ENCODE measurements around the gene CHMP6.

DNA sequence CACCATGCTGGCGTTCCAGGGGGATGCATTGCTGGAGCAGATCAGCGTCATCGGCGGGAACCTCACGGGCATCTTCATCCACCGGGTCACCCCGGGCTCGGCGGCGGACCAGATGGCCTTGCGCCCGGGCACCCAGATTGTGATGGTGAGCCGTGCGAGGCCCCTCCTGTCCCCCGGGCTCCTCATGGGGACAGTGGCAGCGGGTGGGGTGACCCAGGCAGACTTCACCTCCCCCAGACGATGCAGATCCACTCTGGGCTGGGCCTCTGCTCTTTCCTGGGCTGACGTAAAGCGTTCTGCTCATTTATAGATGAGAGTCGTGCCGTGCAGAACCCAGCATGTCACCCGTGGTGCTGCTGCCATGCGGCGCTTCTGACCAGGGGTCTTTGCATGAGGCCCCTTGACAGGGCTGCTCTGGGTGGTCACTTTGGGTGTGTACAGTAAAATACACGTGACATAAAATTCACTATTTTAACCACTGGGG, 21.6 kb downstream of the SGSH start:
- RRBS = 89% methylated on average over 4 of the region's 25 CpGs

DNA sequence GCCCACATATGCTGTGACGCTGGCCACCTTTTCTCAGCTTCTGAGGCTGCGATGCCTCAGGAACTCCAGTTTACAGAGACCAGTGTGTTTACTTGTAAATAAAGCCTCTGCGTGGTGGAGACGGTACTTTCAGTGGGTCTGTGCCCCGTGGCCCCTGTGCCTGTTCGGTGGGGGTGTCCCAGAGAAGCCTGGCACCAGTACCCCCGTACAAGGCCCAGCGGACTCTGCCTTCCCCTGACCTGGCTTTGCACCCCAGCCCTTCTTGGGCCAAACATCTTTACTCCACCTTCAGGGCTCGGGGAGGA, 11.3 kb downstream of the SGSH start:
- RRBS = no CpG with 5 or more reads among the region's 9 CpGs

GRCh38 chr17:80257849-80258818, 2.5 kb upstream of the RNF213 start:
- RRBS = no CpG with 5 or more reads among the region's 14 CpGs

- RRBS = no CpG with 5 or more reads among the region's 16 CpGs
Observed at GRCh38 chr17:80279780-80280447, 19.3 kb downstream of the RNF213 start.

- RRBS = 98% methylated on average over 7 of the region's 21 CpGs
Observed at GRCh38 chr17:80287764-80288523, 27.3 kb downstream of the RNF213 start.

DNA sequence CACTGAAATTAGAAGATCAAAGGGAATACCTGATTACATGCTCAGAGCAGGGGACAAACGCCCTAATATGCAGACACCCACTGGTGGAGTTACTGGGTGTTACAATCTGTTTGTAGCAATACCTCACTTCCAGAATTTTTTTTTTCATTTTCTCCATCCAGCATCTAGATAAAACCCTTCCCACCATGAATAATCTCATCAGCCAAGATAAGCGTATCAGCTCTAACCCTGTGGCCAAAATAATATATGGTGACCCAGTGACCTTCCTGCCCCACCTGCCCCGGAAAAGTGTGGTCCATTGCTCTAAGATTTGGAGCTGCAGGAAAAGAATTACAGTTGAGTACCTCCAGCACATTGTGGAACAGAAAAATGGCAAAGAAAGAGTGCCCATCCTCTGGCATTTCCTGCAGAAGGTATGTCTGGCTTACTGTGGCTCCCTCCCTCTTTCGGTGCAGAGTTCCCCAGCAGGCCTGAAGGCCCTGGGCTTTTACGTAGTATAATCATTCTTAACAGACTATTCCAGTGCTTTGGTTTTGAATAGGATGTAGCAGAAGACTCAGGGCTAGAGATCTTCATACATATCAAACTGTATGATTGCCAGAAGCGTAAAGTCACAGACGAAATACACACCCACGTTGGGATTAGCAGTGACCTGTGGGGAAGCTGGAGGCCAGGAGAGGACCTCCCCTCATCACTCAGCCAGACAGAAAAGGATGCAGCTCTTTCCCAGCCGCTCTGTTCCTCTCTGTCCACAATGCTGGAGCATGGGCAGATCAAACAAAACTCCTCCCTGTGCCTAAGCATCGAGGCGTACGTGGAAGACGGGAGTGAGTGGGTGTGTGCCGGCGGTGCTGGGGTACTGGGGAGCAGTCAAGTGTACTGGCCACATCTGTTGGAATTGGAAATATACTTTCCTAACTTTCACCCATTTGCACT, 31.2 kb upstream of the ENDOV start:
- RRBS = no CpG with 5 or more reads among the region's 15 CpGs

GRCh38 chr17:80413502-80414621, 1.1 kb upstream of the ENDOV start:
- RRBS = 80% methylated on average over 5 of the region's 37 CpGs

GRCh38 chr17:80720842-80721772, 176.5 kb downstream of the RPTOR start:
- RRBS = 96% methylated on average over 5 of the region's 28 CpGs

DNA sequence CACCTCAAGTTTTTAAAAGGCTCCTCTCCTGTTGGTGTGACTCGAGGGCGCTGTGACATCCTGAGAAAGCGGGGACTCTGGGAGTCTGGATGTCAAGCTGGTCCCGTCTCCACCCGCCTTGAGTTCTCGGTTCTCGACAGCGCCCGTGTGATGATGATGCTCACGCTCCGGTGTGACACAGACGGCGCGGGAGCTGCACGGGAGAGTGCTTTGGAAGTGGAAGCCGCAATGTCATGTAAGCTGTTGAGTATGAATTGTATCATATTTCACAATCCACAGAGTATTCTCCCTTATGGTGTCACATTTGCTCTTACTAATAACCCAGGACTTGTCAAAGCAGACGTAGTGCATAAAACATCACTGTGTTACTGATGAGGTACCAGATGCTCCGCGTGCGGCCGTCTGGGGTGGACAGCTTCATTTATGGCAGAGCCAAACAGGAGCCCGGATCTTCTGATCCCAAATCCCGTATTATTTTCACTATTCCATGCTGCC, 217.5 kb upstream of the CHMP6 start:
- RRBS = no CpG with 5 or more reads among the region's 23 CpGs

DNA sequence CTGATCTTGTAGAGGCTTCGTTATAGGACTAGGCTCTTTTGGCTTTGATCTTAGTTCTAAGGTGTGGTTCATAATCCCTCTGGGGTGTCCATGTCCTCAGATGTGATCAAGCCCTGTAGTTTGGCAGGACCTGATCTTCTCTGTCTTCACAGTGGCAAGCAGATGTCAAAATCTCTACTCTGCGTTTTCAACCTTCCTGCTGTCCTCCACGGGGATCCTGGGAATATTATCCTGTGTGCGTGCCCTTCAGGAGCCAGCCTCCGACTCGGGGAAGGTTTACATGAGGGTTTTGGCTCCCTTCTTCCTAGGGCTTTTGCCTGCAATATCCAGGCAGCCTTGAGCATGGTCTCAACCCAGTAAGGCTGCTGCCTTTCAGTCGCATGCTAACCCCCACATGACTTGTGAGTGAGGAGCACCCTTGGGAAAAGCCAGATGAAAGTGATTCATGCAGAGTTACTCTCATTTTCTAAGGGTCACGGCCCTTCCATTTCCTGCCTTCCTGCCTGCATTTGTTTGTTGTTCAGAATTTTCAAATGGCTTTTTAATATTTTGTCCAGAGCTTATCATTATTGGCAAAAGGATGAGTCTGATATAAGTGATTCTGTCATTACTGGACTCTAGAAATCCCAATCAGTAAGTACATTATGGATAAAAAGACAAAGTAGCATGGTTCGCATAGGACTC, 202.2 kb upstream of the CHMP6 start:
- RRBS = no CpG with 5 or more reads among the region's 9 CpGs

- RRBS = 96% methylated on average over 3 of the region's 12 CpGs
Observed at GRCh38 chr17:80846520-80846828, 145.2 kb upstream of the CHMP6 start.

DNA sequence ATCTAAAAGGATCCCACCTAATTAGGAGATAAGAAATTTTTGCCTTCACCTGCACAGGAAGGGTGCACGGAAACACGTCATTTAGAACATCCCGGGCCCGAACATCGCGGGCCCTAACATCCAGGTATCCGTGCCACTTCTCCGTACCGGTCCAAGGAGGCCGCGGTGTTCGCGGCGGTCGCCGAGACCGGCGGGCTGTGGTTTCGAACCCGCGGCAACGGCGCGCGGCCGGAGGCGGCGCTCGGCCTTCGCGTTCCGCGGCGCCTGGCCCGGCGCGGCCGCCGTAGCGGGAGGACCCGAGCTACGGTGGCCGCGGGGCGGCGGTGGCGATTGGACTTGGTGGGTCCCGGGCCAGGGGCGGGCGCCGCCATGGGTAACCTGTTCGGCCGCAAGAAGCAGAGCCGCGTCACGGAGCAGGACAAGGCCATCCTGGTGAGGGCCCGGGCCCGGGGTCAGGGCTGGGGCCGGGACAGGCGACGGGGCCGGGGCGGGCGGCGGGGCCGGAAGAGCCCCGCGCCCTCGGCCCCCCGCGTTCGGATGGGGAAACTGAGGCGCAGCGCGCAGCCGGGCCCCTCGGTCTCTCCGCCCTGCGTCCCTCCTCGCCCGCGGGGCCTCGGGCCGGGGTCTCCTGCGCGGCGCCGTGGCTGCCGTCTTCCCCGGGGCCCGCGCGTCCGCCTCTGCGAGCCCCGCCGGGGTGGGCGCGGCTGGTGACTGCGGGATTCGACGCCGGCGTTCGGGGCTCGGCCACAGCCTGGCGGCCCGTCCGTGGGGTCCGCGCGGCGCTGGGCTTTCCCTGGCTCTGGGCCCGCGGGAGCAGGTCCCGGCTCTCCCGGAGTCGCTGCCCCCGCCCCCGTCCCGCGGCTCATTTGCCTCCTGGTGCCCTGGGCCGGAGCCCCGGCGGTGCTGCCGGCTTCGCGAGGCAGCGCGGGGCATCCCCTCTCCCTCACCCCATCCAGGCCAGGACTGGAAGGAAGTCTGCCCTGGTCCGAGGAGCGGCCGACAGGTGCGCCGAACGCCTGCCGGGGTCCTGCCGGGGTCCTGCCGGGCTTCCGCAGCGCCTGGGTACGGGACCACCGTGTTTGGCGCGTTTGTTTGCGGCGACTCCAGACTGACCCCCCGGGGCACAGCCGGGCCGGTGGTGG, at the start of gene CHMP6:
CHMP6 (plus strand) TSS at position 292 of the 1,142 bp plus-strand sequence.
- RRBS = 2% methylated on average over 112 of the region's 150 CpGs

- RRBS = 87% methylated on average over 2 of the region's 9 CpGs
Observed at GRCh38 chr17:81001251-81001565, 9.6 kb downstream of the CHMP6 start.

DNA sequence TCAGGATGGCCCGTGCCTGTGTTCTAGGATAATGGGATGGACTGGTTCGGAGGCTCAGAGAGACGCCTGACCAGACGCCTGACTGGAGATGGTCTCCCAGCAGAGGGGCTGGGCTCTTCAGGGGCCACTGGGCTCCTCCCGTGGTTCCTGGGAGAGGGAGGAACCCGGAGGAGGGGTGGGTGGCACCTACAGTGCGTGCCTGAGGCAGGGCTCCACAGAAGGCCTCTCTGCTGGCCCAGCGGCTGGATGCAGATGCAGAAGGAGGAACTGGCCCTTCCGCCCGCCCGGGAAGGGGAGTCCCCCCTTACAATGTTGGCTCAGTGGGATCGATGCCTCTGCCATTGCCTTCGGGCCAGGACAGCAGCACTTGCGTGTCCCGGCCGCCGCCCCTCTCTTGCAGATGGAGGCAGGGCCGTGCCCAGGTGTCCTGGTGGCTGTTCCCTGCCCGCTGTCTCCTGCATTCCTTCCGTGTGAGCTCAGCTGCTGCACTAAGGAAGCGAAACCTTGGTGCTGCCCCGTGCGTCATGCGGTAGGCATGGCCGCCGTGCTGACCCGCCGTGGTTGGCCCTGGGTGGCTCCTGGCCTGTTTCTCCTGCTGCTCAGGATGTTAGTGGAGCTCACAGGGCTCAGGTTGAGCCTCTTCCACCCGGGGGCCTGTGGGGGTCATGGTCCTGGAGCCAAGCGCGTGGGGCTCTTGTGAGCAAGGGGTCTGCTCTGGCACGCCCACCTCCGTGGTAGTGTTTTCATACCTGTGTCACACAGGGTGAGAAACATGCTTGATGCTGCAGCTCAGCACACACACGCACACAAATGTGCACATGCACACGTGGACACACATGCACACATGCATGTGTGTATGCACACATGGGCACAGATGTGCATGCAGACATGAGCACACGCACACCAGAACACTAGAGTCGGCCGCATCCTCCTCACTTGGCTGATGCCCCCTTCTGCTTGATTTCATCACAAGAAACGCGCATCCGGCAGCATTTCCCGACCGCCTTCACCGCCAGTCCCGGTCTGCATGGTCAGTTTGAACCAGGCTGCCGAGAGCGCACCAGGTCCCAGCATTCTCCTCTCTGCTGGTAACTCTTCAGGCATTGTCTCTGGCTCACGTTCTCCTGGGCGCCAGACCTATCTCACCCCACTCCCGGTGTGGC, 15.3 kb downstream of the BAIAP2 start:
- RRBS = 70% methylated on average over 6 of the region's 50 CpGs

- RRBS = 83% methylated on average over 9 of the region's 37 CpGs
Observed at GRCh38 chr17:81082715-81083710, 48.1 kb downstream of the BAIAP2 start.

- RRBS = 100% methylated on average over 2 of the region's 25 CpGs
Observed at GRCh38 chr17:81248440-81249198, 9.5 kb downstream of the NDUFAF8 start.

DNA sequence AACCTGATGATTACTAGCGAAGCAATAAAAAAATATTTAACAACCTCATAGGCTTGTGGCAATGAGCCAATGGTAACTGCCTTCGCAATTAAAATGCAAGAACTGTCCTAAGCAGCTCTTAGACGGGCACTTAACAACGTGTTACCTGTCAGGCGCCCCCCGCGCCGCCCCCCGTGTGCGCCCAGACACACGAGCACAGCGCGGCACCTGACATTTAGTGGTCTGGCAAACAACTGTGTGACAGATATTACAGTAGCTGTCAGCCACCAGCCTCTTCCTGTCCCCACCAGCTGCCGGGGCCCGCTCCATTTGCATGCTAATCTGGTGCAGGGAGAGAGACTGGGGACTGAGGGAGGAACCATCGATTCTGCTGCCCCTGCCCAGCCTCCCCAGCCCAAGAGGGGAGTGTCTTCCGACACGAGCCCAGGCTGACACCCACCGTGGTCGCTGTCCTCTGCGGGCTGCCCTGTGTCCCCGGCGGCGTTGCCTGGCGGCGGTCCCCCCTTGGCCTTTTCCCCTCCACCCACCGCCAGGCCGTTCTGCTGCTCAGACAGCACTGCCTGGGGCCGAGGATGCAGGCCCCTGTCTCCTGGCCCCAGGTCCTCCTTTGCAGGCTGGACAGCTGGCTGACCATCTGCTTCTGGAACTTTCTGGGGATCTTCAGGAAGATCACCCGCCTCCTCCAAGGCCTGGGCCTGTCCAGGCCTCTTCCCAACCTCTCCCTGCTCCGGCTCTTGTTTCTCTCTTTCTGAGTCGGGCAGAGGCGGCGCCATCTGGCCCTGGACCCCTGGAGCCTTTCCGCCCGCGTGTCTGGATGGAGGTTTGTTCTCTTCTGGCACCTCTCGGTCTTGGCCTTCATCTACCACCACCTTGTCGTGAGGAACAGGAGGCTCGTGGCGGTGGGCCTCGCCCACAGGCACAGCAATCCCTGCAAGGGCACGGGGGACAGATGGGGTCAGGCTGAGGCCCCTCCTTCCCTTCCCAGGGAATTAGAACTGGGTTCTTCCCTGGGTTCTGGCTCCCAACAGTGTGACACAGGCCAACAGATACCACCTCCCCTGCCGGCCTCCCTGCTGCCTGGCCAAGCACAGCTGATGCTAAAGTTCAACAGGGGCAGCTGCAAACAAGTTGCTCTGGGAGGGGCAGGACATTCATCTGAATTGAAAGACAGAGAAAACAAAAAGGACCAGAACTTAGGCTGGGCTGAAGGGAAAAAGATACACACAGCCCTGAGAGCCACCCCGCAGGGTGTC, 13.1 kb downstream of the NDUFAF8 start:
- RRBS = no CpG with 5 or more reads among the region's 45 CpGs

DNA sequence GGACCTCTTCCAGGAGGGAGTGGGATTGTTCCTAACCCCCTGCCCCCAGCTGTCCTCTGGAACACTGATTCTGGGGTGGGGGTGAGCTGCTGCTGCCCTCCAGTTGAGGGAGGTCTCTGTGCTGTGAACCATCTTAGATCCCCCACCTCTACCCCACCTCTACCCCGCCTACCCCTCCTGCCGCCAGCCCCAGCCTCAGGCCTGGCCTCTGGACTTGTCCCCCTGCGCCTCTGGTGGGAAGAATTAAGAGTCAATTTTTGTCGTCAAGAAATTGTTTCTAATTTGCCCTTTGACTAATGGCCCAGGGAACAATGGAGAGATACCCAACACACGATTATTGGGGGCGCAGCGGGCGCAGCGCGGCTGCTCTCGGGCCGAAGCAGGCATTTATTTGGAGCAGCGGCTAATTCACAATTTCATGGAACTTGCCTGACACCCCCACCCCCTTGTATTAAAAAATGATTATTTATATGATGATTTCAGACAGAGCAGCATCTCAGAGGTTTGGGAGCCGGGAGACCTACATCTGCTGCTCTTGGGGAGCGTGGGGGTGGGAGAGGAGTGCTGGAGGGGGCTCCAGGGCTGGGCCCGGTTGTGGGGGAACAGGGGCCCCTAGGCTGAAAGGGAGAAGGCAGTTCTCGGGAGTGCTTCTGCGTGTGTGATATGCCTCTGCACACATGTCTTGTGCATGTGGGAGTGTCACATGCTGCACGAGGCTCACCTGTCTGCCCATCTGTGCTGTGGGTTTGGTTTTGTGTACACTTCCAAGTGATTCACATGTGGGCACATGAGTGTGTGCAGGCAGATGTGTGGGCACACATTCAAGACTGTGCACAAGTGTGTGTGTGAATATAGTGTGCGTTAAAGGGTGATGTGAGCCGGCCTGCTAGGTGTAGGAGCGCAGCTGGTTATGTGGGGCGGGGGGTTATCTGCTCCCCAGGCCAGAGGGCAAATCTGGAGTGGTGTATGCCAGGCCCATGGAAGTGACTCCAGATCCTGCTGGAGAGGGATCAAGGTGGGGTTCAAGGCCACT, 4.2 kb upstream of the BAHCC1 start:
- RRBS = 98% methylated on average over 3 of the region's 23 CpGs

DNA sequence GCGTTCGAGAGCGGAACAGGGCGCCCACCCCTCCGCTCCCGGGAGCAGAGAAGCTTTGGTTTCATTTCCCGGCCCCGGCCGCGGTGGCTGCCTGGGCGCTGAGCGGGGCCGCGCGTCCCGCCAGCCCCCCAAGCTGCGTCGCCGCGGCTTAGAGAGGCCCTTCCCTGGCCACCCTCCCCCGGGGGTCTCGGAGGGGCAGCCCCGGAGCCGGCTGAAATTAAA, 4.6 kb downstream of the BAHCC1 start:
- RRBS = 21% methylated on average over 6 of the region's 24 CpGs

- RRBS = no CpG with 5 or more reads among the region's 18 CpGs
Observed at GRCh38 chr17:81432079-81432541, 36.9 kb downstream of the BAHCC1 start.